SK-N-MC (cell line): ENCODE data around the gene CDH13.

DNA sequence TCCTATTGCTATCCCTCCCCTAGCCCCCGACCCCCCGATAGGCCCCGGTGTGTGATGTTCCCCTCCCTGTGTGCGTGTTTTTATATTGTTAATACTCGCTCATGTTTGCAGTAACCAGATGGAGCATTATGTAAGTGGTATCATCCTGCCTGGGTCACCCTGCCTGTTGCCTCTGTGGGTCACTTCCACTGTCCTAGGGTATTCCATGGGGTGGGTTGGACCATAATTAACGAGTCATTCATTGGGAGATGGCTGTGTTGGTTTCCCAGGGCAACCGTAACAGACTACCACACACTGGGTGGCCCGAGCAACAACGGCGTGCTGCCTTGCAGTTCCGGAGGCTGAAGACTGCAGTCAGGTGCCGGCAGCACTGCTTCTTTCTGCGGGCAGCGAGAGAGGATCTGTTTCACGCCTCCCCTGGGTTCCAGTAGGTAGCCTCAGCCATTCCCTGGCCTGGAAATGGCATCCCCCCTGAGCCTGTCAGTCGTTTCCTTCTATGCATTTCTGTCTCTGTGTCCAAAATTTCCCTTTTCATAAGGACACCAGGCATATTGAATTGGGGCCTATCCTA lies 28.9 kb upstream of the CMIP start:
- RRBS: no CpG with 5 or more reads among the region's 16 CpGs

DNA sequence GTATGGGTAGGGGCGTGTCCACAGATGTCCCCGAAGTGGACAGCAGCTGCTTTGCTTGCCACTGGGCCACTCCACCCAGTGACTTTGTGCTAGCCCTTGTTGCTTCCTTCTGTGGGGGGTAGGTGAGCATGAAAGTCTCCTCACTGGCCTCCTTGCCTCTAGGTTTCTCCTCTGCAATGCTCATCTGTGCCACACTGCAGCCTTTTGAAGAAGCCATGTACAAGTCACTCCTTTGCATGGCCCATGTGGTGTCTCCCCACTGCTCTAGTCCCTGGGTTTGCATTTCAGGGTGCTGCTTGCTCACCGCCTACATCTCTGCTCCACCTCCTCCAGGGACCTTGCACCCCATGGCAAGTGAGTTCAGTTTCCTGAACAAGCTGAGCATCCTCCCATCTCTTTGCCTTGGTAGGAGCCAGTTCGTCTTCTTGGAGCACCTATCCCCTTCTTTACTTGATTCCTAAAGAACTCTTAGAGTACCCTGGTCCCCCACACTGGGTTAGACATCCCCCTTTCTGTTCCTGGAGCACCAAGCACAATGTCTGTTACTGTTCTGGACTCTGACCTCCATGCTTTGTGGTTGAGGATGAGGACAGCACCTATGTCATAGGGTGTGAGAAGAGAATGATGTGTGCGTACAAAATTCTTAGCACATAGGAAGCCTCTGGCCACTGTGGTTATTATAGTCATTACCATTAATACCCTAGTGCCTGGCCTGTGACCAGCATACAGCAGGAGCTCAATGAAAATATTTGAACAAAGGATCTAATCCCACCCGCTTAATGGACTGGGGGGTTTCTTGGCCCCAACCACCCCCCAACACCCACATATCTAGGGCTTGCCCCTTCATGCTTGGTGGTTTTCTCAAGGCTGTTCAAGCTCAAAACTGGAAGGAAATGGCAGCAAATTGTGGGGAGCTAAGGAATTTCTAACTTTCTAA lies 1.8 kb upstream of the CMIP start:
- RRBS: no CpG with 5 or more reads among the region's 6 CpGs

DNA sequence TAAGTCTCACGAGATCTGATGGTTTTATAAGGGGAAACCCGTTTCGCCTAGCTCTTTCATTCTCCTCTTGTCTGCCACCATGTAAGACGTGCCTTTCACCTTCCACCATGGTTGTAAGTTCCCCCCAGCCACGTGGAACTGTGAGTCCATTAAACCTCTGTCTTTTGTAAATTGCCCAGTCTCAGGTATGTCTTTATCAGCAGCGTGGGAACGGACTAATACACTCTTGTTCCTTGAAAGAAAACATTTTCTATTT lies 6.6 kb downstream of the CMIP start:
- RRBS: no CpG with 5 or more reads among the region's 7 CpGs

DNA sequence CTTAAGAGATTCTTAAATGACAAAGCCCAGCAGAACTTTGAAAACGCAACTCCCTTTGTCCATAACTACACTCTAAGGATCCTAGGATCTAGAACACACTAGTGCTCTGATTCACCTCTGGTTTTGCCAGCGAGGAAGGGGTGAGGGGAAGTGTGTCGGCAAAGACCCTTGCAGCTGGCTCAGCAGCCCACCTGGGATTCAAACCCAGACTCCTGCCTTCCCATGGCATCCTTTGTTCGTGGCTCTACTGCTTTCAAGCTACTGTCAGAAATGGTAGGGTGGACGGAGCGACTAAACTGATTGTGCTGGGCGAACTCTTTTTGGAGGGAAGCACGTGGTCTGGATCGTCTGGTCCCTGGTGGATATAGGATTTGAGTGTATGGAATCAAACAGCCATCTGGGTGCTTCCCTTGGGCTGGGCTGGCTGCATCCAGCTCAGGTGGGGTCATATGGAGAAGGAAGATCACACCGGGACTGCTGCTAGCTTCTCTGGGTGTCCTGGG lies 8.4 kb downstream of the CMIP start:
- RRBS: no CpG with 5 or more reads among the region's 10 CpGs

- RRBS: no CpG with 5 or more reads among the region's 17 CpGs
Observed at GRCh38 chr16:81455720-81456562, 11.3 kb downstream of the CMIP start.

DNA sequence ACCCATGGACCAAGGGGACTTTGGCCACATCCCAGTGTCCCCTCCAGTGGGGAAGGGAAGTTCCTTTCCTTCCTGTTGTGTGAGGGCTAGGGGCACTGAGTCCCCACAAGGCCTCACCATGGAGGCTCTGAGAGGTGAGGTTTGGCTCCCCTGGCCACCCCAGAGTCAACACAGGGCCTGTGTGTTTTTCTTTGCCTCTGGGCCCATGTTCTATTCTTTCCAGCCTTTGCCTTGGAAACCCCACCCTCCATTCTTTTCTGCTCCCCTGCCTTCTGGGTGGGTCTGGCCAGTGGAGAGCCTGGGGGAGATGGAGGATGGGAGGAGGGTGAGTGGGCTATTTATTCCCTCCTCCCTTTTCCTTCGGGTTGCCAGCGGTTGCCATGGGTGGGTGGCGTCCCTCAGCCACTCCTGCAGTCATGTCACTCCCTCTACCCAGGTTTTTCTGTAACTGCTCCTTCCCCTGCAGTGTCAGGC lies 15.4 kb downstream of the CMIP start:
- RRBS: no CpG with 5 or more reads among the region's 3 CpGs

DNA sequence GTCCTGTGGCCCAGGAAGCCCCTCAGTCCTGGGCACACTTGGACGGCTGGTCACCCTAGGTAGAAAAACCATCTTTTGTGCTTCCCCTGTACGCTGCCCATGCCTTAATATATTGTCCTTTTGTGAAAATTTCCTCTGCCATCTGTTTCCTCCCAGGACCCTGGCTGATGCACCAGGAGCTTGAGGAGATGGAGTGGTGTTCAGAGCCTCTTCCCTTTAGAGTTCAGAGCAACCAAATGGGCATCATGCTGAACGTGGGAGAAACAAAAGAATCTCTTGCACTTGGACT lies 15.8 kb downstream of the CMIP start:
- RRBS: no CpG with 5 or more reads among the region's 3 CpGs

GRCh38 chr16:81473436-81474087 lies 29.0 kb downstream of the CMIP start:
- RRBS: no CpG with 5 or more reads among the region's 13 CpGs

- RRBS: no CpG with 5 or more reads among the region's 19 CpGs
Observed at GRCh38 chr16:81485802-81486481, 41.3 kb downstream of the CMIP start.

- RRBS: no CpG with 5 or more reads among the region's 16 CpGs
Observed at GRCh38 chr16:81487188-81487690, 42.6 kb downstream of the CMIP start.

DNA sequence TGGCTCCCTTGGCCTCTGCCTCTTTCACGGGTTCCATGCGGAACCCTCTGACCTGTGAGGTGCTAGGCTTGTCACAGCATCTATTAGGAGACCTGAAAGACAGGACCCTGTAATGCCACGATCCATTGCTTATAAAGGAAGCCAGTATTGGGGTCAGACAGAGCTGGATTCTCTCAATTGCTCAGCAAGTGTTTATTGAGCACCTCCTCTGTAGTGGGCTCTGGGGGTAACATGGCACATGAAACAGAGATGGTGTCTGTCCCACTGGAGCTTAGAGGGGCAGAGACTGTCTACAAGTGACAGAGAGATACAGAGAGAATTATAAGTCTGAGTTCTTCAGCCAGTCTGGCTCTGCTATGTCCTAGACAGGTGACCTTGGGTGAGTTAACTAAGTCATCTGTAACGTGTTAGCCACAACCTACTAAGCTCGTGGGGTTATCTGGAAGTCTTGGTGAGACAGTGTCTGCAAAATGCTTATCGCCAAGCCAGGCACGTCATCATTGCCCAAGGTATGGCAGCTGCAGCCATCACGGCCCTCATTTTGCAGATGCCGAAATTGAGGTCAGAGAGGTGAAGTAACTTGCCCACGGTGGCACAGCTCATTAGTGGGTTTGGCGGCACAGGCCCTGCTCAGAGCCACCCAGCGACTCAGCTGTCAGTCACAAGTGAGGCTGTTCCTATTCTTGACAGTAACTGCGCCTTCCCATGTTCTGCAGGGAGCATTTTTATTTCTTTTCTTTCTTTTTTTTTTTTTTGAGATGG lies 79.6 kb downstream of the CMIP start:
- RRBS: no CpG with 5 or more reads among the region's 13 CpGs

GRCh38 chr16:81550885-81551931 lies 106.6 kb downstream of the CMIP start:
- RRBS: no CpG with 5 or more reads among the region's 24 CpGs

GRCh38 chr16:81552897-81553564 lies 108.4 kb downstream of the CMIP start:
- RRBS: 57% methylated on average over 4 of the region's 17 CpGs

- RRBS: no CpG with 5 or more reads among the region's 10 CpGs
Observed at GRCh38 chr16:81583385-81583914, 138.8 kb downstream of the CMIP start.

DNA sequence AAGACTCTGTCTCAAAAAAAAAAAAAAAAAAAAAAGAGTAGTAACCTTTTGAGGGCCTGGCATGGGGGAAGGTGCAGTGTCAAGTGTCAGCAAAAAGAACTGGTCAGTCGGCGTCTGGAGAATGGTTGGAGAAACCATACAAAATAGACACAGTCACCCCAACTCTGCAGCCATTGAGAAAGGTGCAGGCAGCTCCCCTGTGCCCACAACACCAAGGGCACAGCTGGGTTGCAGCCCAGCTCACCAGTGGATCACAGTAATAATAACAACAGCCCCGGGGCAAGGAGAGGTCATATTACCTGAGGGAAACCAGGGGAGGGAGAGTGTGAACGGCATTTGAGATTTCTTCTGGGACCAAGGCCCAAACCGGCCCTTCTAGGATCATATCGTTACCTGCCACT lies 154.3 kb downstream of the CMIP start:
- RRBS: 54% methylated on average over 2 of the region's 6 CpGs

DNA sequence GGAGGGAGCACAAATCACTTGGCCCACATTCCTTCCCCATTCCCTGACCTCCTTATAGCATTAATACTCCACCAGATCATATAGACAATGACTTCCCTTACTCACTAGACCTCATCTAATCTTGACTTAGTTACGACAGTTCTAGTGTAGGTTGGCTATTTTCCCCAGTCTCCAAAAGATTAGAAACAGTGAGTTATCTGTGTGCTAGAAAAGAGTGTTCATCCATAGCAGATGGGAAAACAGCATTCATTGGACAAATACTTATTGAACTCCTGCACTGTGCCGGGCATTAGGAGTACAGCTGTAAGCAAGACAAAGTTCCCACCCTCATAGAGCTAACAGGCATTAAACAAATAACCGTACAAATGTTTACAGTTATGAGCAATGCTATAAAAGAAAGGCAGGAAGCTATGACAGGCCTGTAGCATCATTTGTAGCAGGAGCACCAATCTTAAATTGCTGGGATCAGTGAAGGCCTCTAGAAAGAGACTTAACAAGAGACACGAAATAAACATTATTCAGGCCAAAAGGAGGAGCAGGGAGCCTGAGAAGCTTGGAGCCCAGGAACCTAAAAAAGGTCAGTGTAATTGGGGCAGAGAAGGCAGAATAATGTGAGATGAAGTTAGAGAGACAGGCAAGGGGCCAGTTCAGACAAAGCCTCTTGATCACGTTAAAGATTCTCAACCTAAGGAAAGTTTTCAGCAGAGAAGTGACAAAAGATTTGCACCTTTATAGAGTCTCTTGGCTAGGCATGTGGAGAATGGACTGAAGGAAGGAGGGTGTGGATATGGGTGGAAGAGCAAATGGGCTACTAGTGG lies 15.6 kb downstream of the SDR42E1 start:
- RRBS: no CpG with 5 or more reads among the region's 5 CpGs

GRCh38 chr16:82079884-82080425 lies 44.9 kb downstream of the HSD17B2 start:
- RRBS: no CpG with 5 or more reads among the region's 3 CpGs

DNA sequence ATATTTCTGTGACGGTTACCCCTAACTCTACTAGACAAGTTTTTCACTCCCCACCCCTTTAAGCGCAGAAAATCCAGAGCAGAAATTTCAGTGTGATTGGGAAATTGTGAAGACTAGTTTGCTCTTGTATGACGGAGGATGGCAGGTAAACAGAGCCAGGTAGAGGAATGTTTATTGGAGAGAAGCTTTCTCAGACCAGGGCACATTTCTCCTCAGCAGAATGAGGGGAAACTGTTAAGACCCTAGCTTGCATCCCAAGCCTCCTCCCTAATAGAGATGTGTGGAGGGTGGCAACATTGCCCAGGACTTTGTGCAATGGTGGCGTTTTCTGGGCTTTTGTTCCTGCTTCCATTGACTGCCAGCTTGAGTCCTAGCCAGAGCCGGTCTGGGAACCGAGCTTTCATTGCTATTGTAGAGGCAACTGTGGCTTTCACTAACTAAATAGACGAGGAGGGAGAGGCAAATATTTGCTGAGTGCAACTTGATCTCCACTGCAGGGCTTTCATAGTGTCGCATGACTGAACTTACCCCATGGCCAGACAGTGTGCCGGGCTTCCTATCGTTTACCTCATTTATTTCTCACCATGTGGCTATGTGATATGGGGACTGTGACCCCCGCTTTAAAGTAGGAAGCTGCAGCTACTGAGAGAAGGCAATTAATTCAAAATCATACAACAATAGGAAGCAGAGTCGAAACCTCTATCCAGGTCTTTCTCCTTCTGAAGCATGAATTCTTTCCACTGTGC lies 159.7 kb upstream of the MPHOSPH6 start:
- RRBS: no CpG with 5 or more reads among the region's 12 CpGs

- RRBS: no CpG with 5 or more reads among the region's 13 CpGs
Observed at GRCh38 chr16:82584716-82585401, 41.9 kb upstream of the CDH13 start.

- RRBS: 3% methylated on average over 6 of the region's 33 CpGs
Observed at GRCh38 chr16:82626645-82627193, at the start of gene CDH13. CDH13 (plus strand) TSS chr16:82626969.